NT2/D1 (cell line): Measurements from ENCODE around the gene IGSF21.

- RRBS, 2 experiments, result no CpG with 5 or more reads among the region's 11 CpGs
These were observed 13.4 kb downstream of the MFAP2 start for GRCh38 chr1:16966888-16967499.

DNA sequence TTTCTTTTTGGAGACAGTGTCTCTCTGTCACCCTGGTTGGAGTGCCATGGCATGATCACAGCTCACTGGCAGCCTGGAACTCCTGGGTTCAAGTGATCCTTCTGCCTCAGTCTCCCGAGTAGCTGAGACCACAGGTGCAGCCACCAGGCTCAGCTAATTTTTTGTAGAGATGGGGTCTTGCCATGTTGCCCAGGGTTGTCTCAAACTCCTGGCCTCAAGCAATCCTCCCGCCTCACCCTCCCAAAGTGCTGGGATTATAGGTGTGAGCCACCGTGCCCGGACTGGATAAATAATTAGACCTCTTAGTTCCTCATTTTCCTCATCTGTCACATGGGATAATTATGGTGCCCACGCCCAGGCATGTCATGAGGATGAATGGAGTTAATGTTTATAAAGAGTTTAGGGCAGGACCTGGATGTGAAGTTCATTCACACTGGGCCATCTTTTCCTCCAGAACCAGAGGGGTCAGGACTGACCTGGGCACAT lies 23.7 kb downstream of the PADI3 start:
- RRBS, 2 experiments, result no CpG with 5 or more reads among the region's 5 CpGs

- RRBS, 2 experiments, result no CpG with 5 or more reads among the region's 13 CpGs
These were observed 27.4 kb downstream of the RCC2 start for GRCh38 chr1:17411915-17412677.

DNA sequence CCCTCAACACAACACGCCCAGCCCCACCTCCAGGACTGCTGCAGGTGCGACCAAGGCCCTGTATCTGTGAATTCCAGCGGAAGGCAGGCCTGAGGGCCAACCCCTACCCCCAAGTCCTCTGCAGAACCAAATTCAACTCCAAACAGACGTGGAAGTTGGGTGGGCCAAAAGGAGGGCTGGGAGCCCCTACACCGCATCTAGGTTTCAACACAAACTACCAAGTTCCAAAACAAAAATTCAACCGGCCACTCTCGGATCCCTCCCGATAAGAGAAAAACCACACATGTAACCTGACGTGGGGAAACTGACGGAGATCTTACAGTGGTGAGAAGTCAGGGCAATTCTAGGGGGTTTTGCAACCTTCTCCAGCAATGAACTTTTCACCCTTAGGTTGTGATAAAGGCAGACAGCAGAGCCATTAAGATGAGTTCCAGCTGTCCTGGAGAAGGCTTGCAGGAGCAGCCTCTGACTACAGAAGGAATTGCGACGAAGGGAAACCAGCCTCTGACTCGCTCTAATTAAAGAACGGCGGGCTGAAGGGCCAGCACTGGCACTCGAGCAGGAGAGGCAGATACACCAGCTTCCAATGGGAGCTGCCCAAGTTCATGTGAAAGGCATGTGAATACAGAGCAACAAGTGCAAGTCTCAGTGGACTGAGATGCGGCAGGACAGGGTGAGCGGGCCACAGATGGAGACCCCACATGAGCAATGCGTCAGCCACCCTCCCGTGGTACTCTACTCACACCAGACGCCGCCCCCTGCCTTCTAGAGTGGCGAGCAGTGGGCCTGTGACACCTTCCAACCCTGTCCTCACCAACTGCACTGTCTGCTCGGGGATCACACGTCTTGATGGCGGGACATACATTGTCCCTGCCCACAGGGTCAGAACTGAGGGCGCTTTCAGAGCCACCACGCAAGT lies 15.8 kb downstream of the RCC2 start:
- RRBS, 2 experiments, result no CpG with 5 or more reads among the region's 28 CpGs

DNA sequence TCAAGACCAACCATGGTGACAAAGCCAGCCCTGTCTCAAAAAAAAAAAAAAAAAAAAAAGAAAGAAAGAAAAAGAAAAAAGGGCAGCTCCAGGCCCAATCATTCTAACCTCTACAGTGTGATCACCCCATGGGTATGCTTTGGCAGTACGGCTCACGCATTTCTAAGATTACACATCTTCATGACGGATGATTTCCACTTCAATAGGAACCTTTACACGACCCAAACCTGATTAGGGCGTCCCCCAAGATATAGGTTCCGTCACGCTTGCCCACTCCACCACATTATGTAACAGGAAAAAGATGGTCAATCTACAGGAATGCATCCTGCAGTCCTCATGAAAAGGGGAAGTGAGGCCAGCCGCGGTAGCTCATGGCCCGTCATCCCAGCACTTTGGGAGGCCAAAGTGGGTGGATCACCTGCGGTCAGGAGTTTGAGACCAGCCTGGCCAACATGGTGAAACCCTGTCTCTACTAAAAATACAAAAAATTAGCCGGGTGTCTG lies 8.0 kb downstream of the RCC2 start:
- RRBS, 2 experiments, result no CpG with 5 or more reads among the region's 12 CpGs

DNA sequence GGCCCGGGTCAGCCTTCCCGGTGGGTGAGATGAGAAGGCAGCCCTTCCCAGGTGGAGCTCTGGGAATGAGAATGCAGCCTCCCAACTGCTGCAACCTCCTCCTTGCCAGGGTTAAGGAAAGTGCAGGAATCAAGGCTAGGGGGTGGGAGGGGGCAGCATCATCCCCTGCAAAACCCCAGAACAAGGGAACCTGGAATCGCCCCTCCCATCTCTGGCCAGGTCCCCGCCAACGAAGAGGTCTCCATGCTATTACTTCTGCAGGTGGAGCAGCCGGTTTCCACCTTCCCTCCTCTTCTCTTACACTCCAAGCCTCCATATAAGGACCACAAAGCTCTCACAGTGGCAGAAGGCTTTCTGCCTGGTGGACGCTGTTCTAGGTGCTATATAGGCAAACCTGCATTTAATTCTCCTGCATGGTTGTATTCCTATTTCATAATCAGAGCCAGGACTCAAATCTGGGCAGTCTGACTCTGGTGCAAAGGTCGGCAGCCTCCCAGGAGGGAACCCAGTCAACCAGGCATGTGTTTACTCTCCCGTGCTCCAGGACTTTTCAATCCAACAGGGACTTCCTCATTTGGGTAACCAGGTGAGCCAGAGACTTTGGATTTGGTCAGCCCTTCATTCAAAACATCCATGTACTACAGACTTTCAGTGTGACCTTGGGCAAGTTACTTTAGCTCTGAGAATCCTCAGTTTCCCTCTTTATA lies 22.8 kb upstream of the ARHGEF10L start:
- RRBS, 2 experiments, result no CpG with 5 or more reads among the region's 9 CpGs

- RRBS, 2 experiments, result no CpG with 5 or more reads among the region's 7 CpGs
These were observed 19.8 kb downstream of the ARHGEF10L start for GRCh38 chr1:17559233-17559776.

- RRBS, 2 experiments, result no CpG with 5 or more reads among the region's 3 CpGs
These were observed 20.3 kb downstream of the ARHGEF10L start for GRCh38 chr1:17559777-17560176.

DNA sequence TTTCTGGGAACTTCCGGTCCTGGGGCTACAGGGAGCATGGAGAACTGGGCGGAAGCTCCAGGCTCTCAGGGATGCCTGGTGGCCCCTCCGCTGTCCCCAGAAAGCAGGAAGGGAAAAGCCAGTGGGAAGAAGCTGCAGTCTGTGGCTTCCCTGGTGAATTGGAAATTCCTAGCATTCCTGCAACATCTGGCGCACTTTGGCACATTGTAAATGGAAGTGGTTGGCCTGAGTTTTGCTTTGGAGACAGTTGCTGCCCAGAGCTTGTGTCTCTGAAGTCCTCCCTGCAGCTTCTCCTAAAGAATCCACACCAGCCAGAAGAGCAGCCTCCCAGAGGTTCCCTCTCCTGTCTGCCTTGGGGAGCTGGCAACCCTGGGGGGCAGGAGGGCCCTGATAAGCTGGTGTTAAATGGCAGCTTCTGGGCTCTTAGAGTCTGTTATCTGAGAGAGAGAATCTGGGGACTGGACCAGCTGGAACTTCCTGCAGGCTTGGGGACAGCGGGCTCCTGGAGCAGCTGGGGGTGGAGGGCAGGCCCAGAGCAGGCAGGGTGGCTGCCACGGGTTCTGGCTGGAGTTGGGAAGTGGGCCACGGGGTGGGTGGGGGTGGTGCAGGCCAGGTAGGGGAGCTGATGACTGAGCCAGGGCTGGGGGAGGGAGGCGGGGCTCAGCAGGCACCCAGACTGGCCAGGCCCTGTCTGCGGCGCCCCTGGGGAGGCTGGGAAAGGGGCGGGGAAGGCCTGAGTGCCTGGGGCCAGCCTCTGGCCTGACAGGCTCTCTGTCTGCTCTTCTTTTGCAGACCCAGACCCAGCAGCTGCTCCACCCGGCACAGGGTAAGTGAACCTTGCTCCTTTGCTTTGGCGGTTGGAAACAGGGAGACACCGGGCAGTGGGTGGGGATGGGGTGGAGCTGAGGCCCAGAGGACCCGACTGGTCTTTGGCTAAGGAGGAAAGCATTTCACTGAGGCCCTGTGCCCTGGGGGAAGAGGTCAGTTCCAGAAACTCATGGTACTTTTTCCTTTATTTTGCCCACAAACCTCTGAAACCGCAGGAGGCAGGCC lies 48.5 kb downstream of the ARHGEF10L start:
- RRBS, 2 experiments, result 10 to 65% methylated on average over 2 to 3 of the region's 16 CpGs

DNA sequence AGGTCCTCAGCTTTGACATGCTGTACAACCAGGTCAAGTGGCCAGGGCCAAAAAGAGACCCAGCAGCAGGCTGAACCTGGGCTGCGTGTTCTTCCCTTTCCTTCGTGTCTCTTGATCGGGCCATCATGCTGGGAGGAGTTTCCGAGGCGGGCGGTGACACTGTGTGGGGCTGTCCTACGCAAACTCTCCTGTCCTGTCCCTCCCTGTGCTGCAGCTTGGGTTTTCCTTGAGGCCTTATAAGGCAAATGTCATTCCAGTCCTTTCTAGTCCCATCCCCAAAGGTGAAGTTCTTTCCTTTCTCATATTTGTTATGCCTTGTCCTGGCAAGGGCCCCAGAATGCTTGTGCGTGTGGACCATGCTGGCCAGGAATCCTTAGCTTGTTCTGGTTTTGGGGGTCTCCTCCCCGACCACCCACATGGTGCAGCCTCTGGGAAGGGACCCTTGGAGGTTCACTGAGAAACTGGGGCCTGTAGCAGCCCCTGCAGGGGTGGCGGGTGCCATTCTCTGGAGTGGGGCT lies 56.8 kb downstream of the ARHGEF10L start:
- RRBS, 2 experiments, result no CpG with 5 or more reads among the region's 10 CpGs

GRCh38 chr1:17603165-17604001 lies 63.9 kb downstream of the ARHGEF10L start:
- RRBS, 2 experiments, result 94% methylated on average over 9 of the region's 26 CpGs

DNA sequence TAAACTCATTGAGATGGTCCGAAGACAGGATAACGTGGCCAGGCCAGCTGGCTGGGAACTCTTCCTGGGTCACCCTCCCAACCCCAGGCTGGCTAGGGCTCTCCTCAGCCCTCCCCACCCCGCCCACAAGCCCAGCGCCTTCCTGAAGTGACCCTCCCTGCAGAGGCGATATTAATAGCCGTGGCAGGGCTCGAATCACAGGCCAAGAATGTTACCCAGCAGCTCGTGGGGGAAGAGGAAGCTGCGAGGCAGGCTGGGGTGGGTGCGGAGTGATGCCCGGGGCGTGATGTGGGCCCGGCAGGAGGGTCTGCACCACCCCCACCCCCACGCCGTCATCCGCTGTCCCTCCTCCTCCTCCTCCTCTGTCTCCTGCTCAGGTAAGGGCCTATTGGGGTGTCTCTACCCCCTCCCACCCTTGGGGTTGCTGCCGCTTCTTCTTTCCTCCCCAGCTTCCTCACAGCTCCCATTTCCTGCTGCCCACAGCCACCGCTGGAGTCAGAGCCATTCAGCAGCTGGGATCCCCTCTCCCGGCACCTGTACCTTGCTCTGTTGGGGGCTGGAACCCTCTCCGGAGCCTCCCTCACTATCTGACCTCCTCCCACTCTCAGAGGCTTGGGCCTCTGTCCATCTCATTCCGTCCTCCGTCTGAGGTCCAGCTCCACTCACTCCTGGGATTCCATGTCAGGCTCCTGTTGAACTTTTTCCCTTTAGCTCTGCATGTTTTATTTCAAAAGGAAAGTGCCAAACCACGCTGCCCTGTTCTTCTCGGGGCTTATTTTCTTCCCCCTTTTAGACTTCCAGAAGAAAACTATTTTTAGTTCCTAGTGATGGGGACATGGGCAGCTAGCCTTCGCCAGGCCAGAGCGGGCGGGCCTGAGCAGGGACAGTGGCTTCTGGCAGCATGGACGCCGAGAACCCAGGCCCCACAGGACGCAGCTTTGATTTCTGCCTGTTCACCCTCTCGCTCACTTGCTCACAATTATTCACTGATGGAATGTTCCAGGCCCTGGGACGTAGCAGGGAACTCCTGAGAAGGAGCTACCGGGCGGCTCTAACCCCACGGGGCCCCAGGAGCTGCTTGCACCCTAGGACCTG lies 79.0 kb downstream of the ARHGEF10L start:
- RRBS, 2 experiments, result no CpG with 5 or more reads among the region's 35 CpGs

- RRBS, 2 experiments, result 95% methylated on average over 2 of the region's 29 CpGs
These were observed 92.9 kb downstream of the ARHGEF10L start for GRCh38 chr1:17632196-17633079.

DNA sequence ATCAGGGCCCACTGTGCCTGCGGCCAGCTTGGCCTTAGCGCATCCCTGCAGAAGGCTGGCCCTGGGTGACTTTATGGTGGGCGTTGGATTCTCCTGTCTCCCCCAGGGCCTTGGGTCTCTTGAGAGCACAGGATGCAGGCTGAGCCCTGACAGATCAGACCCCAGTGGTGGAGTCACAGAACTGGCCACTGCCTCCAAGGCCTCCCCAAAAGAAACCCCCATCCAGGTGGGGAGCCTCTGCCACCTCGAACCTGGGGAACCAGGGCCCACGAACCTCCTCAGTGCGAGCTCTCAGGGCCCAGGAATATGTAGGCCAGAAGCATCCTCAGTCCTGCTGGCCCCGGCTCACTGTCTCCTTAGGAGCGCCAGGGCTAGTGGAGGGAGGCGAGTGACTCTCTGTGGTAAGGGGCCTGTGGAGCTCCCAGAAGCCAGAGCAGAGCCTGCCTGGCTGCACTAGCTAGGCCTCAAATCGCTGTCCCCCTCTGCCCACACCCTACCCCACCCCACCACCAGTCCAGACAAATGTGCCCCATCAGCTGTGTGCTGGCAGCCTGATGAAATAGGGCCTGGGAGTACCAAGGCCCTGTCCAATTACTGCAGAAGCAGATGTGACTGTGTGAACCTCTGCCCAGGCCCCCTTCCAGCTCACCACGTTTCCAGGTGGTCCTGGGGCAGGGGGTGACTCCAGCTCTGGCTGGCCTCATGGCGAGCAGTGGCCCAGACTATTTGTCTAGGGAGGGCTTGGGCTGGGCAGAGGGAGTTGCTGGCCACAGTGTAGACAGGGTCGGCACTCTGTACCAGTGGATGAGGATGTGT lies 103.5 kb upstream of the ACTL8 start:
- RRBS, 2 experiments, result no CpG with 5 or more reads among the region's 13 CpGs

DNA sequence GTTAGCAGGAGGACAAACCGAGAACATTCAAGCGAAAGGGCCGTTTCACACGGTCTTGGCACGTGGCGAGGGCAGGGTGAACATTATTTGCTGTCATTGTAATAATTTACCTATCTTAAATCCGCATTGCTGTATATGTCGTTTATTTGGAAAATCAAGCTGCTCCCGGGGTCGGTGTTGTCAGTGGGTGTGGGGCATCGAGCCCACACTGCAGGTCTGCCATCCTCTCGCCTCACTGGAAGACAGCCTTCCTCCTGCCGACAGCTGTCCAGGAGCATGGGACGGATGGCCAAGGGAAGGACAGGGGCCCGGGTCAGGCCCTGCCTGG lies 87.1 kb upstream of the ACTL8 start:
- RRBS, 2 experiments, result no CpG with 5 or more reads among the region's 15 CpGs

- RRBS, 2 experiments, result no CpG with 5 or more reads among the region's 7 CpGs
These were observed 491 bp upstream of the IGSF21 start for GRCh38 chr1:18107162-18107451.

GRCh38 chr1:18107452-18108670 lies at the start of gene IGSF21:
Gene IGSF21, plus strand, starts transcription at chr1:18107798.
- RRBS, 2 experiments, result 2% methylated on average over 28 of the region's 116 CpGs

DNA sequence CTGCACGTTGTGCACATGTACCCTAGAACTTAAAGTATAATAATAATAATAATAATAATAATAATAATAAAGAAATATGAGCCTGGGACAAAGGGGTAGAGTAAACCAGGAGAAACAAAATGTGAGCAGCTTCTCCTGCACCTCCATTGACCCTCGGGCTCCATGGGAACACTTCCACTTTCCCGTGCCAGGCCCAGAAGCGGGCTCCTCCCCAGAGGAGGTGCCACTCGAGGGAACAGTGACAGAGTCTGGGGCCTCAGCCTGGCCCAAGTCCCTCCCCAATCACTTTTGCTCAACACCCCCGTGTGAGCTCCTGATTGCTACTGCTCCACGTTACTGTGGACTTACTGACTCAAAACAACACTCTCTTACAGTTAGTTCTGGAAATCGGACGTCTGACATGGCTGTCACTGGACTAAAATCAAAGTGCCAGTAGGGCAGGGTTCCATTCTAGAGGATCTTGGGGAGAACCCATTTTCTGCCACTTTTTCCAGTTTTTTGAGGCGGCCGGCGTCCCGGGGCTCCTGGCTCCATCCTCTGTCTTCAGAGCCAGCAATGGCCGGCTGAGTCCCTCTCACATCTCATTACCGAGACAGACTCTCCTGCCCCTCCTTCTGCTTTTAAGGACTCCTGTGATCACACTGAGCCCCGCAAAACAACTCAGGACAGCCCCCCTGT lies 17.6 kb upstream of the KLHDC7A start:
- RRBS, 2 experiments, result no CpG with 5 or more reads among the region's 16 CpGs

DNA sequence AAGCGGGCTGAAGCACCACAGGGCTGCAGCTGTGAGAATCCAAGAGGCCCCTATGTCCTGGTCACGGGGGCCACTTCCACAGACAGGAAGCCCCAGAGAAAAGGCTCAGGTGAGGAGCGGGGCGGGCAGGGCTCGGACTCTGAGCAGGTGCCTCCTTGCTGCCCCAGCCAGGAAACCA lies 399 bp downstream of the KLHDC7A start:
- RRBS, 2 experiments, result no CpG with 5 or more reads among the region's 5 CpGs

GRCh38 chr1:18668797-18669318 lies 38.2 kb downstream of the PAX7 start:
- RRBS, 2 experiments, result no CpG with 5 or more reads among the region's 3 CpGs